Metastatic Breast Carcinoma in the Brain (tissue), 10 donors: ENCODE data around the genes PRAMEF4 and HNRNPCL2.

DNA sequence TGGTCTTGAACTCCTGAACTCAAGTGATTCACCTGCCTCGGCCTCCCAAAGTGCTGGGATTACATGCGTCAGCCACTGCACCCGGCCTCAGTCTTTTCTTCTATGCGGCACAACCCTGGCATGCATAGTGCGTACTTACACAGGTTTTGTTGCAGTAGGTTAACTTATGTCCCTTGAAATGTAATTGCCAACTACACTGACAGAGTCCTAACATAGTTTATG is 8.2 kb downstream of the NPPA start:
- PRO-cap, 10 experiments, result no peak in any of the 10 experiments

DNA sequence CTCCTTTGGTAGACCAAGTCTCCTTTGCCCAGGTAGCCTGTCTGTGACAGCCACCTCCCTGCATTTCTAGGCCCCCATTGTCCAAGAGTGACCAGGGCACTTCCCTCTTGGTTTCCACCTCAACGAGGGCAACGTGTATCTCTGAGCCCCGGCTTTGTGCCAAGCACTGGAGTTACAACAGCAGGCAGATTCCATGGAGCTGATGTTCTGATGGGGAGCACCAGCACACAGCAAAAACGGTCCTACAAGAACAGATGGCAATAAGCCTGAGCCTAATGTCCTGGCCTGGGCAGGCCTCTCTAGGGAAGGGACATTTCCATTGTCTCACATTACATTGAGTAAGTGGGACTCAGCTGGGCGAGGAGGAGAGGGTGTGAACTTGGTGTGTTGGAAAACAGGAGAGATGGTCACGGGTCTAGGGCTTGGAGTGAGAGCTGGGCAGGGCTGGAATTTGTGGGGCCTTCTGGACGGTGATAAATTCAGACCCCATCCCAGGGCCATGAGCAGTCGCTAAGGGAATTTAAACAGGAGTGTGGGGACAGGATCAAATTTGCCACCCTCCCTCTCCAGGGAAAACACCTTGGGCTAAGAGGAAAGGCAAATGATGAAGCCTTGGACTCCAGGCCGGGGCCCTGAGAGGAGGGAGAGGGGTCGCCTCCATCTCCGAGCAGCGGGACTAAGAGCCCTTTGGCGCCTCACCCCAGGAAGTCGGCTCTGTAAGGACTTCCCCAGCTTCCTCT is 27.3 kb upstream of the NPPB start:
- PRO-cap, 10 experiments, result no peak in any of the 10 experiments

DNA sequence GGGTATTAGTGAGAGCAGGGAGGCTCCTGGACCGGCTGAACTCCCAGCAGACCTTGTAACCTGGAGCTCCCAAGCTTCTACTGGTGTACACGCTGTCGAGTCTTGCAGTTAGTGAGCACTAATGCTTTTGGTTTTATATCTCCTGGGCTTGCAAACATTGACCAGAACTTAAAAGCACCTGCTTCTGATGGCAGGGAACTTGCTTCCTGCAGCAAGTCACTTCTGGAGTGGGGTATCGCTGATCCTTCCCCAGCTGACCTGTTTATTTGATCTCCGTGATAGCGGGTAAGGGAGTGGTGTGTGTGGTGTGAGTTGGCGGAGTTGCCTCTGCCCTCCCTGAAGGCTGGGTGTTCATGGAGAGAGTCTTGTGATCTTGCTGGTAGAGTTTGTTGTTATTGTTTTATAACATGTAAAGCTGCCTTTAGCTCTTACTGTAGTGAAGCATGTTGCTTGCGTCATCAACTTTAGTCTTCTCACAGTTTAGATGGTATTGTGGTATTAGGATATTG is 3.8 kb downstream of the MFN2 start:
- PRO-cap, 10 experiments, result no peak in any of the 10 experiments

- PRO-cap, 10 experiments, result peak in 3 of 10 experiments; most common plus-strand start chr1:12068180 (in 1); most common minus-strand start chr1:12067991 (in 3)
These were observed 4.7 kb downstream of the TNFRSF8 start for GRCh38 chr1:12067675-12068370.

GRCh38 chr1:12146596-12147807 is 19.8 kb upstream of the TNFRSF1B start:
- PRO-cap, 10 experiments, result no peak in any of the 10 experiments

- PRO-cap, 10 experiments, result no peak in any of the 10 experiments
These were observed 22.9 kb upstream of the VPS13D start for GRCh38 chr1:12206537-12207689.

- PRO-cap, 10 experiments, result no peak in any of the 10 experiments
These were observed 63.6 kb downstream of the VPS13D start for GRCh38 chr1:12293369-12293957.

GRCh38 chr1:12337790-12338437 is 108.1 kb downstream of the VPS13D start:
- PRO-cap, 10 experiments, result no peak in any of the 10 experiments

- PRO-cap, 10 experiments, result no peak in any of the 10 experiments
These were observed 170.2 kb downstream of the DHRS3 start for GRCh38 chr1:12447812-12448254.

DNA sequence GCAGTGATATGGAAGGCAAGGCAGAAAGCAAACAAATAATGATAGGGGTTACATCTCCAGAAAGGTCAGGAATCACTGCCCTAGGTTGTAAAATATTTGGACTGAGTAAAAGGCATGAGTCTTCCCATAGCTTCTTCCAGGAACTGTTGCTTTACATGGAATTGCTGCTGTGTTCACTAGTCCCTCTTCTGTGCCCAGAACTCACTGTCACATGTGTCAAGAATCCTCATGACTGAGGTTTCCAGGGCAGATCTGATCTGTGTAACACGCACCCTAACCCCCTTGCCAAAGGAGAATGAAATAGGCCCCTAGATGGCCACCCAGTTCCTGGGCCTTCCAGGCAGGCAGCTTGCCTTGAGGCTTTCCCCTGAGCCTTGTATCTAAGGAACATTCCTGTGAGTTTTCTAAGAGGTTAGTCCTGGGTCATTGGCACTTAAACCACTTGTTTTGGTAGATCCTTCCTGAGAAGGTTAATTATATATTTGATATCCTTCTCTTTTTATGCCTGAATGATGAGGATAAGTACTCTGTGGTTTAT is 163.5 kb downstream of the DHRS3 start:
- PRO-cap, 10 experiments, result peak in 2 of 10 experiments; most common minus-strand start position 148 of the sequence (in 2)

DNA sequence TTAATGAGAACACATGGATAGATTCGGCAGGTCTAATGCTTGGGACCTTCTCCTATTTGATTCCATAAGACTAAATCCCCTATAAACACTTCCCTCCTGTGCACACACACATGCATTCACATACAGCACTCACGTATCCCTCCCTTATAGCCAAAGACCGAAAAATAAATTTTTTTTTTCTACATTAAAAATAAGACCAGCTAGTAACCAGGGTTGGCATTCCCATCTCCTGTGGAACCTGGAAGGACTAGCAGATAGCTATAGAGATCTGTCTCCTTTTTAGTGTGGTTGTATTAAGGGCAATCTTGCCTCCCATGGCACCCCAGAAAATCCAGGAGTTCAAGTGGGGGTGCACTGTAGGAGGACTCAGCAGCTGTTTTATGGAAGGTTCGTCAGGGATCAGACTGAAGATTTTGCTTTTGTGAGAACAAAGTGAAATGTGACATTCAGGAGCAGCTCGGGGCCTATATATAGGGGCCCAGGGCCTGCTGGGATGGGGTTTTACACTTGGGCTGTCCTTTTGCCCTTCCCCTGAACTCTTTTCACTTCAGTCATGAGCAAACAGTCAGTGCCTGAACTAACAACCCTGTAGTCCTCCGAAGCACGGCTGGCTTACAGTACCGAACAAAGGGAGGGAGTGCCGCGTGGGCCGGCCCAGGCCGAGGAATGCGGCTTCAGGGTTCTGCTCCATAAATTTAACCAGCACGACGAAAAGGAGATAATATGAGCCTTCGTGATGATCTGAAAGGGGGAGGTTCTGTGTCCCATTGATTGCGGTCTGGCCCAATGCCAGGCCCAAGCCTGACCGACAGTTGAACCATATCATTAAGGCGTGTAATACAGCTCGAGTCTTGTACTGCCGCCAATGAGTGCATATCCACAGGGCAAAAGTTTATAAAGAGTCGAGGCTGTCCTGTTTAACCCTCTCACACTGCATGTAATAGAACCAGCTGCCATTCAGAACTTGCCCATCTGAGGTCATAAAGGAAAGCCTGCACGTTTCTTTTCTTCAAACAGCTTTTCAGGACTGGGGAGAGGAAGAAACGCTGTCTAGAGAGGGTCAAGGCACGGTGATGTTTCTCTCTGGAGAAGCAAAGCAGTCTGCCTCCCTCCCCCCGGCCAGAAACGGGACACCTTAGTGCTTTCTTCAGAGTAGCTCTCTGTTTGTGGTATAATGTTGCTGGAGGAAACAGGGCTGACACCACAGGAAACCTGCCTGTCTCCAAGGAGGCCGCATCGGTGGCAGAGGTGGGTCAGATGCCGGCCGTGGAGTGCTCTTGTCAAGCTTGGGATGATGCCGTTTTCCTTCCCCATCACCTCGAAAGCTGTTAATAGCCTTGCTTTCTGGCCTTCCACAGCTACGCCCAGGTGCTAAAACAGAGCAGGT is 139.9 kb downstream of the DHRS3 start:
- PRO-cap, 10 experiments, result peak in 4 of 10 experiments; most common plus-strand start position 924 of the sequence (in 3); most common minus-strand start position 668 of the sequence (in 3)

DNA sequence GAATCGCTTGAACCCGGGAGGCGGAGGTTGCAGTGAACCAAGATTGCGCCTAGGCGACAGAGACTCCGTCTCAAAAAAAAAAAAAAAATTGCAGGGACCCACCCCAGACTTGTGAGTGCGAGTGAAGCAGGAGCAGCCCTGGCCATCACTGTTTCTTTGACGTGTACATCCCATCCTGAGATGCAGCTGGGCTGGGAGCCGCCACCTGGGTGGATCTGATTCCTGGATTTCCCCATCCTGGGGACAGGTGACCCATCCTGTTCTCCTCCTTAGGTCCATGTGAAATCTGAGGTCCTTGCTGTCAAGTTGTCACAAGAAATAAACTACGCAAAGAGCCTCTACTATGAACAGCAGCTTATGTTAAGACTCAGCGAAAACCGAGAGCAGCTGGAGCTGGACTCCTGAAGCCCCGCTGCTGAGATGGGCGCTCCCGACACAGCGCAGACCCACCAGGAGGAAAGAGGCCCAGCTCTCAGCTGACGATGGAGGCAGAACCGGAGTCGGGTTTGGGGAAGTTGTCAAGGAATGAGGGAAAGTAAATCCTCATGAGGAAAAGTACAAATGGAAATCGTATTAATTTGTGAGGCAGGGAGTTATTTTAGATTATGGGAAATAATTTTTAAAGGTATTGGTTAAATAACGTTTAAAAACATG is 109.3 kb downstream of the DHRS3 start:
- PRO-cap, 10 experiments, result no peak in any of the 10 experiments

GRCh38 chr1:12512155-12512500 is 105.9 kb downstream of the DHRS3 start:
- PRO-cap, 10 experiments, result peak in 4 of 10 experiments; most common minus-strand start chr1:12512243 (in 4)

GRCh38 chr1:12549440-12550382 is 68.3 kb downstream of the DHRS3 start:
- PRO-cap, 10 experiments, result no peak in any of the 10 experiments

GRCh38 chr1:12584797-12586116 is 32.8 kb downstream of the DHRS3 start:
- PRO-cap, 10 experiments, result no peak in any of the 10 experiments

- PRO-cap, 10 experiments, result peak in 1 of 10 experiments; most common minus-strand start chr1:12621947 (in 1)
These were observed 3.7 kb upstream of the DHRS3 start for GRCh38 chr1:12621649-12622219.

- PRO-cap, 10 experiments, result no peak in any of the 10 experiments
These were observed at the start of gene PRAMEF4 for GRCh38 chr1:12885934-12886423. Gene PRAMEF4 (minus strand): TSS chr1:12886201.

- PRO-cap, 10 experiments, result no peak in any of the 10 experiments
These were observed at the start of gene HNRNPCL2 for GRCh38 chr1:13116631-13117071. Gene HNRNPCL2 (minus strand): TSS chr1:13116854.

GRCh38 chr1:13512765-13513557 is 842 bp downstream of the LRRC38 start:
- PRO-cap, 10 experiments, result no peak in any of the 10 experiments

- PRO-cap, 10 experiments, result peak in 5 of 10 experiments; most common plus-strand start chr1:13585461 (in 2); most common minus-strand start chr1:13585341 (in 5)
These were observed 1.7 kb downstream of the PDPN start for GRCh38 chr1:13585250-13585819.